Cytotoxic T cell (primary cell): ENCODE measurements around a stretch of chr2.

DNA sequence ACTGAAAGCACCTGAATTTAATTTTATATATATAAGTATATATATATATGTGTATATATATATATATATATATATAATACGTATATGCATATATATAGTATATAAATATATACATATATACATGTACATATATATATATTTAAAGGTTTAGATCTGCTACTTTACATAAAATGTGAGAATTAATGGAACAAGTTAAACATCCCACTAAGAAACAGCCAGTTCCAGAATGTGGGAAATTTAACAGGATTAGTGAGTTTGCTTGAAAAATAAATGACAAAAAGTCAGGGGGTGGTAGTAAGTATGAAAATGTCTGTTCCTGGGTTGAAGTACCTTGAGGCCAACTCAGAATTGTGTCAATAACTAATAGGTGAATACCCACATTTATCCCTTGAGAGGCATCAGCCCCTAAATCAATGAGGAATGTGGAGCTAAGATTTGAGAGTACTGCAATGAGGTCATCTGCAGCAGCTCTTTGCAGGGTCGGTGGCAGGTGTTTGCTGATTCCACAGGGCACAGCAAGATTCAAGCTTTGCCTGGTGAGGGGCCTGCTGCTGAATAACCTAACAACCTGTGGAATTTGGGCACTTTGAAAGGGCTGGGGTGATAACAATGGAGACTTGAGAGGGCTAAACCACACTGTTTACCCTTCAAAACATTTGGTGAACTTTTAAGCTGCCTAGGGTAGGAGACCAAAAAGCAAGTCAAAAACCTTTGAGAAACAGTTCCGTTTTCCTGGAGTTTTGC, 15.2 kb downstream of the COPS8 start:
- PRO-cap, 2 experiments = no peak in any of the 2 experiments

DNA sequence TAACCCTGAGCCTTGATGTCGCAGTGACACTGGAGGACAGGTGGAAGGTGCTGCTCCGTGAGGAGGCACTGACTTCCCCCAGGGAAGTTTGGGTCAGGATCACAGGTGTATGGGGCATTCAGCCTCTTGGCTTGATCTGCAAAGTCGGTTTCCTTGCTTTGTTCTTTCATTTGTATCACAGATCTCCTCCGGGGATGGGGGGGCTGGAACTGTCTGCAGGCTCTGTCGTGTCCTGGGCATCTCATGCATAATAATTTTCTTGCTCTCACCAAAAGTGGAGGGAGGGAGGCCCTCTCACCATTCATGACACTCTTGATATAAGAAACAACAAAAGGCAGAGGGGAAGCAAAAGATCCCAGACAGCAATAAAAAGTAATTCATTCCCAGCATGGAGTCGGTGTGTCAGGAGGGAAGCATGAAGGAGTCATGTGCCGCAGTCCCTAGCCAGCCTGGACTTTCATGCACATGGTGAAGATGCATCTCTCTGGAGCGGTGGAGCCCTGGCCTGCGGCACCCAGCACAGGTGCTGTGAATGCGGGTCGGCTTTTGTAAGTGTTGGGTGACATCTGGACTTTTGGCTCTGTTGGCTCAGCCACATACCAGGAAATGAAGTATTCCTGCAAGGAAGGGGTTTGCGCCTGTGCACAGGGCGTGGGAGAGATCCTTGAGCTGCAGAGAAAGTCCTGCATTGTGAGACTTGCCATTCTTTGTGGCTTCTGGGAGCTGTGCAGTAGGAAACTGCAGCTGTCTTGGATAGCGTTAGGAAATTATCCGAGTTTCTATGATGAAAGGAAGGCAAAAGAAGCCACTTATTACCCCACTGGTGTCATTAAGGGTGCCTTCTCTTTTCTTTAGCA, 119.3 kb downstream of the COPS8 start:
- PRO-cap, 2 experiments = no peak in any of the 2 experiments

DNA sequence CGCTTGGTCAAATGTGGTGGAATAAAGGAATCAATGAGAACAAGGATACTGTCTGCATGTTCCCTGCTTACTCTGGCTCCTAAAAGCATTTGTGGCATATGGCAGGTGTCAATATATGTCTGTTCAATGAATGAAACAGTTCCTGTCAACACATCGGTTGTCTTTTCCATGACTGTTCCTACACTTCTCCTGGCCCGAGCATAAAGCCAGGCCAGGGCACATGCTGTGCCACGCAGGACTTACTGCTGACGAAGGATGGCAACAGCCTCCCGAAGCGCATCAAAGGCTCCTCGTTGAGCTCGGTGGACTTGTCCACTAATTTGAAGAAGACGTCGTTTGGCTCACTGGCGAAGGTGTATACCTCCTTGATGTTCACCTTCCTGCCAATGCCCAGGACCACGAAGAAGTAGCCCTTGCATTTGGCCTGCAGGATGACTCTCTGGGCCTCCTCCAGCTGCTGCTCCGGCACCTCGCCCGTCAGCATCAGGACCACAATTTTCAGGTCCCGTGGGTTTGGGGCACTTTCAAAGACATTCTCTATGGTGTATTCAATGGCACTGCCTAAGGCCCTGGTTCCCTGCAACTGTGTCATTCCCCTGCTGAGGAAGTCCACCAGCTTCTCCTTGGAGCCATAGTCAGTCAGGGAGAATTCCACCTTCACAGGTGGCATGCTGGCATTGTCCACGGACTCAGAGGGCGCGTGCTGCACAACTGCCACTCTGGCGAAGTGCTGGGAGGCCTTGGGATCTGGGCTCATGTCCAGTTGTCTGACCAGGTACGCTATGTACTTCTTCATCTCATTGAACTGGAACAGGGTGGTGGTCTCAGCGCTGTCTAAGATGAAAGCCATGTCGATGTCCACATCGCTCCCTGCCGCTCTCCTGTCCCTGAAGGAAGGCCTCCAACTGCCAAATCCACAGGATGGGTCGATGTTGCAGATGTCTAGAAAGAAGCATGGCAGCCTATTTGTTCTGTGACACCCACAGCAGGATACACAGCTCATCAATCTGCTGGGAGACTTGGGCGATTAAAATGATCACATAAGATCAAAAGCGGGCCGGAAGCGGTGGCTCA, 73.4 kb downstream of the COL6A3 start:
- PRO-cap, 2 experiments = no peak in any of the 2 experiments

- PRO-cap, 2 experiments = no peak in any of the 2 experiments
Measured at GRCh38 chr2:237361526-237362036, 52.4 kb downstream of the COL6A3 start.

GRCh38 chr2:237368602-237369274, 45.2 kb downstream of the COL6A3 start:
- PRO-cap, 2 experiments = no peak in any of the 2 experiments

GRCh38 chr2:237372165-237372539, 41.8 kb downstream of the COL6A3 start:
- PRO-cap, 2 experiments = no peak in any of the 2 experiments

DNA sequence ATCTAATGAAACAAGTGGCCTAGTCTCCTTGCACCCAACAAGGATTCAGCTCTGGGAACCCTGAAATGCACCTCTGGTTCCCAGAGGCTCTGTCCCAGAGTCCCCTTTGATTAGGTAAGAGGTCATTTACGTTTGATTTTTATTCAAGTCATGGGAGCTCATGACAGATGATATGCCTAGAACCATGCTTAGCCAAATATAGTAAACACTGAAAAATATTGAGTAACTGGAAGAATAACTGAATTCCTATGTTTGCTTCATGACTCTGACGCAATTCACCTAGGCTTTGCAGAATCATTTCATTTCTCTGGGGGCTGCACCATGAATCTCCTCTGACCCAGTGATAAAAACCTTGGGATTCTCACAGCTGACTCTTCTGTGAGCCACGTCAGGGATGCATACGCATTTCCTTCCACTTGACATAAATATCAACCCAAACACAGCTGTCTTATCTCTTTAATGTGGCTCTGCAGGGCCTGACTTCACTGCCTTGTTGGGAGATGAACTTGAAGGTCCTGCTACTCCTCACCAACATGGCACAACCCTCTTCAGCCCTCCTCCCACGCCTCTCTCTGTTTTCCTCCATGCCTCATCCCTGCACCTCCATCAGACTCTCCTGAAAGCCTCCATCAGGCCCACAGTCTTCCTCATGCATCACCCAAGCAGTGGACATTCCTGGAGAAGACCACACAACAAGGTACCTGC, 30.0 kb downstream of the COL6A3 start:
- PRO-cap, 2 experiments = no peak in any of the 2 experiments

DNA sequence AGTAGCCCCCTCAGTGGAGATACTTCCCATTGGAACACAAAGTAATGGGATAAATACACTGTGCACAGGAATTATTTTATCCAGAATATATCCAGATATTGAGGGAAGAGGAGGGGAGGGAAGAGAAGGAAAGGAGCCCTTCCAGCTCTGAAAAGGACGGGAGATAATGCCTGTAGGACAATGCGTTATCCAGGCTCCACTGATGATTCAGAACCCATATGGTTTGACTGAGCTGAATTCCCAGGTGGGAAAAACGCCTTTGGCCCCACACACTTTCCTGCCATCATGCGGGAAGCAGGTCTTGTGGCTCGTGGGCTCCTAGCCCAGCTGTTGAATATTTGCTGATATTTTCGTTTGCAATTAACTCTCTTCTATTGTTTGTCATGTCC, 9.0 kb downstream of the COL6A3 start:
- PRO-cap, 2 experiments = no peak in any of the 2 experiments

GRCh38 chr2:237497638-237498308, 10.7 kb downstream of the MLPH start:
- PRO-cap, 2 experiments = no peak in any of the 2 experiments

DNA sequence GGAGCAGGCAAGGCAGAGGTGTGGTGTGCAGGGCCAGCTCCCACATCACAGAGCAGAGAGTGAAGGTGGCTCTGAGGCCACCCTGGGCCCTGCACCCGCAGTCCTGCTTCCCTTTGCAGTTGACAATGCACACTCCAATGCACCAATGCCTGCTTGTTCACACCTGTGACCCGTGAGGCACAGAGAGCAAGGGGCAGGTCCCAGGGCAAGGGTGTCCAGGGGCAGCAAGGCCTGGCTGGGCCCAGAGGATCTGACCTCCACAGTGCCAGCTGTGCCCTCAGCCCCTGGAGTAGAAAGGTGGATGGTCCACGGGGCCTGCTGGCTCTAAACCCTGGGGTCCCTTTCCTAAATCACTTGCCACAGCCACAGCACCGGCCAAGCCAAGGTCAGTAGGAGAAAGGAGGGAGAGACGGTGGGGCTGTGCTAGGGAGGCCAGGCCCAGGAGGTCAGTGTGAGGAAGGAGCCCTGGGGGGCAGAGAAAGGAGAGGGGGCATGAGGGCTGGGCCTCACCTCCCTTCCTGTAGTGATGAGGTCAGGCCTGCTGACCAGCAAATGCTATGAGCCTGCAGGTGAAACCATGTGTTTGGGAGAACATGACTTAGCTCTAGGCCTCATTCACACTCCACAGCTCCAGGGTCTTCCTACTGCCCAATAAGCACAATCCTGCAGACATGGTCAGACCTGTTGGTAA, 29.0 kb downstream of the MLPH start:
- PRO-cap, 2 experiments = no peak in any of the 2 experiments

DNA sequence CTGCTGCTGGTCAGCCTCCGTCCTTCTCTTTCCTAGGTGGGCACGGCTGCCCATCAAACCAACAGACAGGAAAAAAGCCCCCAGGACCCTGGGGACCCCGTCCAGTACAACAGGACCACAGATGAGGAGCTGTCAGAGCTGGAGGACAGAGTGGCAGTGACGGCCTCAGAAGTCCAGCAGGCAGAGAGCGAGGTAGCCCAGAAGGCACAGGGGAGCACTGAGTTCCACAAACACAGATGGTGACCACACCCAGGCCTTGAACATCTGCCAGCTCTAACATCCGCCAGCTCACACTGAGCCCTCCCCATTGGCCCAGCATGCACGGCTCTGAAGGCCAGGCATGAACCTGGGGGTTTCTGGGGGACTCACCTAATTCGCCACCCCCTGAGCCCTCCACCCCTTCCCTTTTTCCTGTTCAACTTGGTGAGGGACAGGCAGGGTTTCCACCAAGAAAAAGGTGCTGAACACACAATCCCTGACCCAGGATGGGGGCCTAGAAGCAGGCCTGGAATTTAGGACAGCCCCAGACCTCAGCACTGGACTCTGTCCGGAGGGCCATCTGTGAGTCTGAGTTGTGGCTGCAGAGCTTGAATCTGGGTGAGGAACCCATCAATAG, 25.5 kb upstream of the PRLH start:
- PRO-cap, 2 experiments = no peak in any of the 2 experiments

GRCh38 chr2:237601420-237602317, 11.1 kb upstream of the RAB17 start:
- PRO-cap, 2 experiments = no peak in any of the 2 experiments

DNA sequence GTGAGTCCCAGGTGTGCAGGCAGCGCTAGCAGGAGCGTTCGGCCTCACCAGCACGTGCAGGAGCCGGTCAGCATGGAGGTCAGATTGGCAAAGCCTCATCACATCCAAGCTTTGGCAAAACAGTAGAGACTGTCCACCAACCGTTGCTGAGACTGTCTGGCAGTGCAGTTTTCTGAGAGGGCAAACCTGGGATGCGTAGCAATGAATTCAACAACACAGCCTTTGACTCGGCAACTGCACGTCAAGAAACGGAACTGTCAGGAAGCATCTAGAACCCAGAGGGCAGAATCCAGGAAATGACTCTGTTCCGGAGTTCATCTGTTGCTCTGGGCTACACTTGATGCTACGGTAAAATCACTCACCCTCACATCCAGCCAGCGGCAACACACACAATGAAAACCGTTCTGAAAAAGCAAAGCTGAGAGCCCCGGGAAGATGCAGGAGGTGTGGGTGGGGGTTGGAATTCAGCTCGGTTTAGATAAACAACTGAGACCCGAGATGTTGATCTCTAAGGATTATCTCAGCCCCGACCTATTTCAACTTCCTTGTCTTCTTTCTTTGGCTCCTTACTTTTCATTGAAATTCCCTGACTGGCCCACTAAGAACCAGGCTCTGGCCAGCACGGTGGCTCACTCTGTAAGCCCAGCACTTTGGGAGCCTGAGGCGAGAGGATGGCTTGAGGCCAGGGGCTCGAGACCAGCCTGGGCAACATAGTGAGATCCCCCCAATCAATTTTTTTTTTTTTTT, 13.2 kb upstream of the RAB17 start:
- PRO-cap, 2 experiments = peak in 2 of 2 experiments; most common plus-strand start position 357 of the sequence (in 2); most common minus-strand start position 154 of the sequence (in 1)

GRCh38 chr2:237618632-237618831, 8.9 kb upstream of the LRRFIP1 start:
- PRO-cap, 2 experiments = no peak in any of the 2 experiments

DNA sequence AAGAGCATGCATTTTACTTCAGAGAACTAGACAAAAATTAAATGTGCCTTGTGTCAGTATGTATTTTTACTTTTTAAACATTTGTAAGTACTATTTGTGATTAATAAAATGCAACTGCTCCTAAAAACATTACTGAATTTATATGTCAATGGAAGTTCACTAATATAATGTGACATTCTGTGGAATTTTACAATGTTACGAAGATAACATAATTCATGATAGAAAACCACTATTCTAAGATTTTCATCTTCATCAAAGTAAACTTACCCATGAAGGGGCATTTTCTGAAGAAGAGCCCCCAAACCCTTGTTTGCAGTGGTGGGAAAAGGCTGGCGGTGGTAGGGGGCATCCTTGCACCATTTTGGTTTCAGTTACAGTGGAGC, 29.3 kb downstream of the LRRFIP1 start:
- PRO-cap, 2 experiments = no peak in any of the 2 experiments

DNA sequence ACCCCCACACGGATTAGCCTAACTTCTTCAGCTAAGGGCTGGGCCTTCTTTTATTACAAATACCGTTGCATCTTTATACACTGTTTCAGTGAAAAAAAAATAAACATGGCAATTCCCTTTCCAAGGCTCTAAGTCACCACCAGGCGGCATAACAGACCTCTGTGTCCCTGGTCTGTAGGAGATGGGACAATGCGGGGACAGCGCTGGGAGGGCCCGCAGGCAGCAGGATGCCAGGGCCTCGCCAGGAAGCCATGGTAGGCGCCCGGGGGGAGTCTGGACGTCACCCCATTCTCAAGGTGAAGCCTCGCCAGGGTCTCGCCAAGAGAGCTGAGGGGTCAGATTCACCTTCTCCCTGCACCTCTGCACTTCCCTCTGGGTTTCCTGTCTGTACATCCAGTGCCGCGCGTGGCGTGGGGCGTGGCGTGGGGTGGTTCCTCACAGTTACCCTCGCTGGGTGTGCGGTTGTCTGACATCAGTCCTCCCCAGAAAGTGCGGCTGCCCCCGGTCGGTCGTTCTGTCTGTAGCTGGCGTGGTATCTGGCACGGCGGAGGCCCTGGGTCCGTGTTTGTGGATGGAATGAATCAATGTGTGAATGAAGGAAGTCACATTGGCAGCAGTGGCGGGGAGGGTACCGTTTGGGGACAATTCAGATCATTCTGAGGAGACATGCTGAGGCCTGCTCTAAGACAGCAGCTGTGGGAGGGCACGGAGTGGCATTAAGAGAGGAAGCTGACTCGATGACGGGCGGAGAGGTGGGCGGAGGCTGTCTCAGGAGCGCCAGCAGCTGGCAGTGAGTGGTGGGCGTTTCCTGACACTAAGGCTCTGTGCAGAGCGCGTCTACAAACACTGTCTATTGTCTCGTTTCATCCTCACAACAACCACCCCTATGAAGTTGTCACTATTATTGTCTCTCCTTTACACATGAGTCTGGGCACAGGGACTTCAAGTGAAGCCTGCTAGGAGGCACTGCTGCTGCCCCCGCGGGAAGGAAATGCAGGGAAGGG, 46.0 kb downstream of the LRRFIP1 start:
- PRO-cap, 2 experiments = peak in 2 of 2 experiments; most common plus-strand start position 849 of the sequence (in 2); most common minus-strand start position 658 of the sequence (in 2)

GRCh38 chr2:237676303-237676696, 48.9 kb downstream of the LRRFIP1 start:
- PRO-cap, 2 experiments = peak in 1 of 2 experiments; most common plus-strand start chr2:237676524 (in 1)

DNA sequence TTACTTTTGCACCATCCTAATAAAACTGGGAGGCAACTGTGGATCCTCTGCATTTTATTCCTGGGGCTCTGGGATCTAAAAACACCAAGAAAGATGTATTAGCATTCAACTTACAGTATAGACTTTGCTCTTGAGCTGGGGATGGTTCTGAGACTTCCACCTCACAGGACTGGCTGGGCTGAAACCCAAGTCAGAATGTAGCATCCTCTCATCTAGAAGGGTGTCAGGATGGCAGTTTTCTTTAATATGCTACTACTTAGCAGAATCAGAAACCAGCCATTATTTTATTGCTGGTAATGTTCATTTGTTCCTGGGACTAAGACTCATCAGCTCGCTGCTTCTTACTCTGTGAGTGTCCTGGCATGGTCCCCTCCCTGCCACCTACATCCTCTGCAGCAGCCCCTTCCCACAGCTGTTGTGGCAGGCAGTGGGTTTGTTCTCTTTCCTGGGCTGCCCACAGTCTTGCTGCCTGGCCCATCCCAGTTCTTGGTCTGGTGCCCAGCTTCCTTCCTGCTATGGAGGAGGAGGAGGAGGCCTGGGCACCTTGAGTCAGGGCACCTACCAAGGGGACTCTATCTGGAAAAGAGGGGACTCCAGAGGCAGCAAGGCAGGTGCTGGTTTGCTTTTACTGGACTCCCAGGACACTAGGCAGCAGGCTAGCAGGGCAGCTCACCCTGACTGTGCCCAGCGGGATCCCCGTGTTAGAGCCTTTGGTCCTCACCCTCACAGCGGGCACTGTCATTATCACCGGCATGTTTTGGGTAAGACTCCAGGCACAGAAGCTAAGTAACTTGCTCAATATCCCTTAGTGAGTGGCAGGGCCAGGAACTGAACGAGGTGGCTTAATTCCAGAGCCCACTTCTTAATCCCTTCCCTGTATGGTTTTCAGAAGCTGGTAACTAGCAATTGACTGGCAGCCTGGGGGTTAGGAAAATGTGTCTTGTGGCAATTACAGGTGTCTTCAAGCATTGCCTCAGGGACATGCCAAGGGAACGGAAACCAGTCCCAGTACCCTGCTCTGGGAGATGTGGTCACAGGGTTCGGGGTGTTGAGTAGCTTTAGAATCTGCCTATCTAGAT, 62.1 kb downstream of the LRRFIP1 start:
- PRO-cap, 2 experiments = peak in 2 of 2 experiments; most common plus-strand start position 304 of the sequence (in 1); most common minus-strand start position 171 of the sequence (in 2)

DNA sequence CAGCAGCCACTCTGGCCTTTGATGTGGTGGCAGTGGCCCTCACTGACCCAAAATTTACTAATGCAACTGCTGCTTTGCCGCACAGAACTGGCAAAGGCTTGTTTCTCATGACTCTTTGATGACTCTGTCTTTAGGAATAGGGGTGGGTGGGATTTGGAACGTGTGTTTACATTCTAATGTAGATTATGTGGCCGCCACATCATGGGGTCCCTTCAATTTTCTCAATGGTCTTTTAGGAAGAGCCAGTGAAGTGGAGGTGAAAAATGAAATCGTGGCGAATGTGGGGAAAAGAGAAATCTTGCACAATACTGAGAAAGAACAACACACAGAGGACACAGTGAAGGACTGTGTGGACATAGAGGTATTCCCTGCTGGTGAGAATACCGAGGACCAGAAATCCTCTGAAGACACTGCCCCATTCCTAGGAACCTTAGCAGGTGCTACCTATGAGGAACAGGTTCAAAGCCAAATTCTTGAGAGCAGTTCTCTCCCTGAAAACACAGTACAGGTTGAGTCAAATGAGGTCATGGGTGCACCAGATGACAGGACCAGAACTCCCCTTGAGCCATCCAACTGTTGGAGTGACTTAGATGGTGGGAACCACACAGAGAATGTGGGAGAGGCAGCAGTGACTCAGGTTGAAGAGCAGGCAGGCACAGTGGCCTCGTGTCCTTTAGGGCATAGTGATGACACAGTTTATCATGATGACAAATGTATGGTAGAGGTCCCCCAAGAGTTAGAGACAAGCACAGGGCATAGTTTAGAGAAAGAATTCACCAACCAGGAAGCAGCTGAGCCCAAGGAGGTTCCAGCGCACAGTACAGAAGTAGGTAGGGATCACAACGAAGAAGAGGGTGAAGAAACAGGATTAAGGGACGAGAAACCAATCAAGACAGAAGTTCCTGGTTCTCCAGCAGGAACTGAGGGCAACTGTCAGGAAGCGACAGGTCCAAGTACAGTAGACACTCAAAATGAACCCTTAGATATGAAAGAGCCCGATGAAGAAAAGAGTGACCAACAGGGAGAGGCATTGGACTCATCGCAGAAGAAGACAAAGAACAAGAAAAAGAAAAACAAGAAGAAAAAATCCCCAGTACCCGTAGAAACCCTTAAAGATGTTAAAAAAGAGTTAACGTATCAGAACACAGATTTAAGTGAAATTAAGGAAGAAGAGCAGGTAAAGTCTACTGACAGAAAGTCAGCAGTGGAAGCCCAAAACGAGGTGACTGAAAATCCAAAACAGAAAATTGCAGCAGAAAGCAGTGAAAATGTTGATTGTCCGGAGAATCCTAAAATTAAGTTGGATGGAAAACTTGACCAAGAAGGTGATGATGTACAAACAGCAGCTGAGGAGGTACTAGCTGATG, 35.7 kb upstream of the RBM44 start:
- PRO-cap, 2 experiments = no peak in any of the 2 experiments

DNA sequence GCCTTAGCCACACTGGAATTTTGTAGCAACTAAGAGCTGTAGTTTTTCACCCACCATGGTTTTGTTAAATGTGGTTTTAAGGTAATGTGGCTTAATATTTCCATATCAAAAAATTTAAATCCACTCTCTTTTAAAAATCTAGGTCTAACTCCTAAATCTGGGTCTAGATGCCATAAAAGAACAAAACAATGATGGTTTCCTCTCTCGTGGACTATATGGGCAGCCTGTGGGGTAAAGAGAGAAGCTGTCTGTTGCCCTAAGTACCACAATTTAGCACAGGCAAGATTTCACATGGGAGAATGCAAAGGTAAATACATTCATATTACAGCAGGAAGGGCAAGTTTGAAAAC, 13.4 kb upstream of the RBM44 start:
- PRO-cap, 2 experiments = no peak in any of the 2 experiments